Foreskin fibroblast (primary cell): ENCODE results near the genes PSMA5, CYB561D1 and ALX3.

DNA sequence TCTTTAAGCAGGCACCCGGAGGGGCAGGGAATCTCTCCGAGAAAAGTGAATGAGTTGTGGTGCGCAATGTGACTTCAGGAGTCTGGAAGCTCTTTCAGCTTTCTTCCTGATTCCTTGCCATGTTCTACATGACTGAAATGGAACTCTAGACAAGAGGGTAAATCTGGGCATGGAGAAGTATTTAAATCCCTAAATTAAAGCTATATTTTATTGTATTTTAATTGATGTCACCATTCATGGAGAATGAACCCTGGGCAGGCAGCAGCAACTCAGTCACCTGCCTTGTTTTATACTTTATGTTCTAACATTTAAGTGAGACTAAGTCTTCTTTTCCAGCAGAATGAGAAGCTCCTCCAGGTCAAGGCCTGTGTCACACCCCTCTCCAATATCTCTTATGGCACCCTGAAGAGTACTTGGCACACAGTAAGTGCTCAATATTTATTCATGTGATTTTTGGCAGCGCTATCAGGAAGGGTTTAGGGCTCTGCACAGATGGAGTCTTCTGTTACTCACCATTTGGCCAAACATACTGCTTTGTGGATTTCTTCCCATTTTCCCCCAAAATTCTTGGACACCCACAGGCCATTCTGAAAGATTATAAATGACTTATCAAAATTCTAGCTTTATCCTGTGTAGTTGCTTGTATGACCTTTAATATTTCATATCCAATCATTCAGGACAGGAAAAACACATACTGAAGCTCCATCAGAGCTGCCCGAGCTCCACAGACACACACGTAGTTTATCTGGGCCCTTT is 43.8 kb upstream of the MYBPHL start:
- RRBS, result no CpG with 5 or more reads among the region's 6 CpGs

- RRBS, result no CpG with 5 or more reads among the region's 4 CpGs
Measured at GRCh38 chr1:109371464-109371893, 26.2 kb downstream of the SORT1 start.

GRCh38 chr1:109392625-109393676 is 4.8 kb downstream of the SORT1 start:
- RRBS, result no CpG with 5 or more reads among the region's 10 CpGs

- RRBS, result 1% methylated on average over 19 of the region's 48 CpGs
Measured at GRCh38 chr1:109425687-109426498, at the start of gene PSMA5. Gene PSMA5 (minus strand): TSS chr1:109426448.

GRCh38 chr1:109438830-109439120 is 12.5 kb upstream of the PSMA5 start:
- RRBS, result no CpG with 5 or more reads among the region's 2 CpGs

- RRBS, result no CpG with 5 or more reads among the region's 1 CpG
Measured at GRCh38 chr1:109467729-109468043, 1.3 kb downstream of the SYPL2 start.

DNA sequence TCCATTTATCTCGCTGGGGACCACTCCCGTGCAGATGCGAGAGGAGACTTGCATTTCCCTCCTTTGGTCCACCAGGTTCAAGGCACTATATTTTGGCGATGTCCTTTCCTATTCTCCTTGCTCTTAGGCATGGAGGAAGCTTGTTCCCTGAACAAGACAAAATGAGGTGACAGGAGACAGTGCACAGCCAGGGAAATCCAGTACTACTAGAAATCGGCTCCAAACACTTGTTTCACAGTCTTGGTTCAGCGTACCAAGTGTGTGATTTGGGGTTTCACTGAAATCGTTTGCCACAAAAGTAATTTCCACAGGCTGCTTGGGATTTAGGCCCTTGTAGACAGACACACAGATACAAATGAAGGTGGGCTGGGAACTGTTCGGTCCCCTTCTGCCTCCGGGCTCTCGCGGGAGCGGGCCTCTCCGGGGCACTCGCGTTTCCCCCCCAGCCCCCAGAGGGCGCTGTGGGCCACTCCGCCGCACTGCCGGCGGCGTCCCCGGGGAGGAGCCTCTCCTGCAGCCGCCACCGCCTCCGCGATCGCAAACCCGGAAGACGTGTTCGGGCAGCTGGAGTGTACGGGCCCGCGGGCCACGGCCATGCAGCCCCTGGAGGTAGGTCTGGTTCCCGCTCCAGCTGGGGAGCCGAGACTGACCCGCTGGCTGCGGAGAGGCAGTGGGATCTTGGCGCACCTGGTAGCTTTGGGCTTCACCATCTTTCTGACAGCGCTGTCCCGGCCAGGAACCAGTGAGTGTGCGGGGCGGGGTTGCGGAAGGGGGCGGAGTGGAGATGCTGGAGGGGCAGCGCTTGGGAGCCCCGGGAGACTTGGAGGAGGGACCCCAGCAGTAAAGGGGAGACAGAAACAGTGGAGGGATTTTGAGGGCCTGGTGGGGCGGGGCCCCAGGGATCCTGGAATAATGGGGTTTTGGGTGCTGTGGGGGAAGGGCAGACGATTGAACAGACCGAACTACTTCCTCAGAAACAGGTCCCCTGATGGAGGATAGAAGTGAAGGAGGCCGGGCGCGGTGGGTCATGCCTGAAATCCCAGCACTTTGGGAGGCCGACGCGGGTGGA is at the start of gene CYB561D1:
CYB561D1 (plus strand) TSS at position 549 of the 1,069 bp plus-strand sequence.
- RRBS, result 2% methylated on average over 19 of the region's 56 CpGs

GRCh38 chr1:109546714-109547474 is 1.5 kb upstream of the GNAI3 start:
- RRBS, result no CpG with 5 or more reads among the region's 5 CpGs

DNA sequence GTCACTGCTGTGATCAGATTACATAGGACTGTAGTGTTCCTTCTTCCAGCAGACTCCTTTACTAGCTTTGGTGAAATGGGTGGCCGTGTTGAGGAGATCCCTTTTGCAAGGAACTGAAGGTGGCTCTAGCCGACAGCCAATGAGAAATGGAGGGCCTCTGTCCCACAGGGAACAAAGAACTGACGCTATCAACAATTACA is 7.5 kb downstream of the GSTM3 start:
- RRBS, result no CpG with 5 or more reads among the region's 3 CpGs

GRCh38 chr1:109887806-109888232 is 22.8 kb upstream of the CSF1 start:
- RRBS, result no CpG with 5 or more reads among the region's 11 CpGs

DNA sequence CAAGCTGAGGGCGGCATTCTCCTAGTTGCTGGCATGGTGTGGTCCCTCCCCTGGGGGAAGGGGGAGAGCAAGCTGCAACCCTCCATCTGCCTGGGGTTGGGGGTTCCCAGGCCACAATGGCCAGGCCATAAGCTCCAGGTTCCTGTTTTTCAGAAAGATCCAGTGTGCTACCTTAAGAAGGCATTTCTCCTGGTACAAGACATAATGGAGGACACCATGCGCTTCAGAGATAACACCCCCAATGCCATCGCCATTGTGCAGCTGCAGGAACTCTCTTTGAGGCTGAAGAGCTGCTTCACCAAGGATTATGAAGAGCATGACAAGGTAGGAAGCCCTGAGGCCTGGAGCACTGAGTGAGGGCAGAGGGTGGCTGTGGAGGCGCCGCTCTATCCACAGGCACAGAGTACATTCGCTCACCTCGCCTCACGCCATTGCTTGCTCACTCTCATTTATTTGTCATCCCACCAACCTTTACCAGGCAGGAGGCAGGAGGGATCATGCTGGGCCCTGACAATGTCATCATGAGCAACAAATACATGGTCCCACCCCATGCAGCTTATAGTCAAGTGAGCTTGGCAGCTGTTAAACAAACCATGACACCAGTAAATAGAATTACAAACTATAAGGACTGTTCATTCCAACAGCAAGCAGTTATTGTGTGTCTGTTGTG is 6.6 kb downstream of the CSF1 start:
- RRBS, result no CpG with 5 or more reads among the region's 8 CpGs

DNA sequence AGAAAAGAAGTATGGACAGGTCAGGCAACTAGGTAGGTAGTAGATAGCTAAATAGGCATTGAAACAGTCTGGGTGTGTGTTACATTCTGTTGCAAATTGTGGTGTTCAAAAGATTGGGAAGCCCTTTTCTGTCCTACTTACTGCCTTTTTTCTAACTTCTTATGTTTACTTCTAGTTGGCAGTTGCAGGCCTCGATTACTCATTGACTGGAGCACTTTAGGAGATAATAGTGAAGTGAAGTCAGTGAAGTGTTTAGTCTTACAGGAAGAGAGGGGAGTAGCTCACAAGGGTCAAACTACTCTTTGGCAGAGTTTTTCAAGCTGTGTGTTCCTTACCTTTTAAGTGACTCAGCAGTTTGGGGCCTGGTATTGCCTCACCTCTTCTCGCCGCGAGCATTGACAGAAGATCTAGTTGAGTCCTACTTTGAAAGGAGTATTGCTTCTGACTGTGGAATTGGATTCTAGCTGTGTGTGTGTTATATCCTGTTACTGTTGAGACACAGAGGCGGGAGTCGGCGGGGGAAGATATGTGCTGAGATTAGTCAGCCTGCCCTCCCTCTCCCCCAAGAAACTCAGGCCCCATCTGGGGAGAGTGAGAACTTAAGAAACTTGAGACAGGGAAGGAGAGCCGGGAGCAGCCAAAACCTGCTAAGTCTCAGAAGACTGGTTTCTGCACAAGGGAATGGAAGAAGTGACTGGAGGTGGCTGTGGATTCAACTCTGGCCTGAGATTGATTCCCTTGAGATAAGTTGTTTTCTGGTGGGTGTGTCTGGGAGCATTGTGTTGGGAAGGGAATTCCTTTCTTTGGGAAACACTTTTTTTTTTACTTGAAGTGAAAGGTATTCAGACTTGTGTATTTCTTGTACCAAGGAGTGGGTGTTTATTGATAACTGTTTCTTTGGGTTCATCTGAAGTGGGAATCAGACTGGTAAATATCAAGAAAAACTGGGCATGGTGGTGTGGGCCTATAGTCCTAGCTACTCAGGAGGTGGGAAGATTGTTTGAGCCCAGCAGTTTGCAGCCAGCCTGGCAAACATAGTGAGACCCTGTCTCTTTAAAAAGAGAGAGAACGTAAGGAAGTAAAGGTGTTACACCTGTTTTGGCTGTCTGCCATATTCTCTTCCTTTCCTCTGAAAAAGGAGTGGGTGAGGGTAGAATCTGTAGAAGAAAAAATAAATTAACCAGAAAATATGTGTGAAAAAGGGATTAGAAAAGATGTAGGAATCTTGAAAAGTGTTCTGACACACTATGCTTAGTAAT is 19.6 kb downstream of the AHCYL1 start:
- RRBS, result no CpG with 5 or more reads among the region's 9 CpGs

- RRBS, result no CpG with 5 or more reads among the region's 4 CpGs
Measured at GRCh38 chr1:110051006-110051716, 16.7 kb downstream of the STRIP1 start.

DNA sequence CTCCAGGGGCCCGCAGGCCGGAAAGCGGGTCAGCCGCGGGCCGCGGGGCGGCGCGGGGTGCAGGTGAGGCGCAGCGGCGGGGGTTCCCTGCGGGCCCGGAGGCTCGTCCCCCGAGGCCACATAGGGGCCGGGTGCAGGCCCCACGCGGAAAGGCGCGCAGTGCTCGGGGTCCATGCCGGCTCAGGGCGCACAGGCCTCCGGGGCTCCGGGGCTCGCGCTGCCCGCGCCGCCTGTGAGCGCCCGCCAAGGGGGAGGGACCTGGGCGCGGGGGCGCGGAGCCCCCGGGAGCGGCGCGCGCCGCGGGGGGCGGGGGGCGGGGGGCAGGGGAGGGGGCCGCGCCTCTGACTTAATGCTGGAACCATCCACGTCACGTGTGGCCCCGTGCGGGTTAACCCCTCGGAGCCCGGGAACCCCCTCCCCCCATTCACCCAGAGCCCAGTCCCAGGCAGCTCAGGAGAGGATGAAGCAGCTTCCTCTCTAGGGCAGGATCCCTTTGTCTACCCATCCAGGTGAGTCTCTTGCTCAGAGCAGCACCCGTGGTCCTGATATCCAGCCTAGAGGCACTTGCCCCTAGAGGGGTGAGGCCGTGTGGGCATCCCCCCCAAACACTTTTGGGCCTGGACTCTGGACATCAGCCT is at the start of gene ALX3:
ALX3 (minus strand) TSS at position 234 of the 638 bp plus-strand sequence.
- RRBS, result 2% methylated on average over 32 of the region's 57 CpGs

- RRBS, result 48% methylated on average over 14 of the region's 42 CpGs
Measured at GRCh38 chr1:110083902-110084298, 13.4 kb upstream of the ALX3 start.

DNA sequence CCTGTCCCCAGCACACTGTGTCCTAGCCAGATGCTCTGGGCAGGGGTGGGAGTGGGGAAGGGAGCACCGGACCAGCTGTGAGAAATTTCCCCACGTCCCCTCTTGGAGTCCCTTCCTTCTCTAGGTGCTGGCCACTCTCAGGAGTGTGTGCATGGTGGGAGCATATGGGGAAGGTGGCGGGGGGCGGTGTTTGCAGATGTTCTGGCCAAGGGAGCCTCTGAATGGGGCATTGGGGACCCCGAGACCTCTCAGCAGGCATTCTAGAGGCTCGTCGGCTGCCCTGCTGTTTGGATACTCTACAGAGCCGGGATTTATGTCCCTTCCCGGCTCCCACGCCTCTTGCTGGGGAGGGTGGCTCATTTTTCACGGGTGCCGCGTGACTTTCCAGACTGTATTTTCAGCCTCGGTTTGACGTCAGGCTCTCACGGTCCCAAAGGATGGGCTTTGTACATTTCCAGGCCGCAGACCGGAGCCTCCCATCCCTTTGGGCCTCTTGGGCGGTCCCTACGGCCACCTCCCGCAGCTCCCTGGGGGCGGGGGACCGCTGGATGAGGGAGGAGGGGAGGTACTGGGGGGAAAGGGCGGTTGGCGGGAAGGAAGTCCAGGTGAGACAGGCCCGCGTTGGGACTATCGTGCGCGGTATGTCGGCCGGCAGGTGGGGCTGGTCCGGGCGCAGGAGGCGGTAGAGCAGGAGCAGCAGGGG is 17.7 kb downstream of the UBL4B start:
- RRBS, result 4% methylated on average over 3 of the region's 35 CpGs

GRCh38 chr1:110210666-110210803 is 421 bp downstream of the KCNC4 start:
- RRBS, result 3% methylated on average over 14 of the region's 21 CpGs

GRCh38 chr1:110210804-110211838 is 1.0 kb downstream of the KCNC4 start:
- RRBS, result 3% methylated on average over 59 of the region's 112 CpGs

DNA sequence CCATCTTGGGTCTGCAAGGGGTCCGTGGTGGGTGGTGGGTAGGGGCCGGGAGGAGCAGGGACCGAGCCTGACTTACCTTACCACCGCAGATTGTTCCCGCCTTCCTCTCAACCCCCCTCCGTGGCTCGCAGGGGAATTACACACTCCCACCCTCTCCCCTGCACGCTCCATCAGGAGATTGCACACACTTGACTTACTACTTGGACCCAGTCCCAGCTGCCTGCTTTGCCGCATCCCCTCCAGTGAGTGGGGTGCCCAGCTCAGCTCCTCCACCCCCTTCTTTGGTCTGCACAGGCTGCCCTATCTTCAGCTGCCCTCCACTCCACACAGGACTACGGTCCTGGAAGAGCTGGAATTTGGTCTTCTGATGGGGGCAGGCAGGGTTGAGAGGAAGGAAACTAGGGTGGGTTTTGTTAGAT is 2.1 kb downstream of the KCNC4 start:
- RRBS, result 17% methylated on average over 2 of the region's 10 CpGs